Measurements from ENCODE around the genes PHOSPHO2, ERICH2 and DLX1.

GRCh38 chr2:169528899-169530130 lies 19.8 kb downstream of the KLHL41 start:
- PRO-cap = no peak
- RAMPAGE, long total RNA = no peak

DNA sequence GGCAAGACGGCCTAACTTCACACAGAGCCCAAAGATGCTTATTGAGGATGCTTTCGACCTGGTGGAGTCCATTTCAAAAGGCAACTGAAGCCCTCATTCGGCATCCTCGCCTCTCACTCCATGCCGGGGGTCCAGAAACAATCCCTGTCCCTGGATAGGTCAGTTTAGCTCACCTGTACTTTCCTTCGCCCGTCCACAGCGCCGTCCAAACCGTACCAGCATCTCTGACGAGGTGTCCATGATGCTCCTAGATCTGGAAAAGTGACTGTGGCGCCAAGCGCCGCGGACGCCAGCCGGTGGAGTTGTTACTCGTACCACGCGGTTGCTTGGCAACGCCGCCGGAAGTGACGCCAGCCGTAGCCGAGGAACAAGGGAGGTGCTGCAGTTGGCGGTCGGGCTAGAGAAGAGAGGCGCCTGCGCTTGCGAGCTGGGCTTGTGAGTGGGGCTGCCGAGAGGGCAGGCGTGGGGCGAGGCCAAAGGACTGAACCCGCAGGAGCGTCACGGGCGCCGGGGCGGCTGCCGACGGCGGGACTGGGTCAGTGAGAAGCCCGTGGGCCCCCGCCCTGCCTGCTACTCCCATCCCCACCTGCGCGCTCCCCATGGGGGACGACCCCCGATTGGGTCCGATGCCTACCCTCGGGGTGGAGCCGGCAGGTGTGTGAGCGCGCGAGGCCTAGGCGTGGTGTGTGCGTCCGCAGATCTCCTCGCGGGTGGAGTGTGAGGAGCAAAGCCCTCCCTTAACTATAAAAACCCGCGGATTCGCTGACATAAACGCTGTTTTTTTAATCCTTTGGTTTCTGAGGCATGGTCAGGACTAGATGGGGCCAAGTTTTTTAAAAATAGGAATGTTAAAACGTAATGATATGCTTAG lies at the start of gene PHOSPHO2:
Gene PHOSPHO2 (plus strand): TSS at position 382 of the 871 bp plus-strand sequence.
- PRO-cap = bidirectional peak, plus-strand start at position 432 of the sequence, minus-strand start at position 263 of the sequence
- RAMPAGE, long total RNA = no peak

- PRO-cap = no peak
- RAMPAGE, long total RNA = no peak
Observed at GRCh38 chr2:170013872-170014179, 164.1 kb upstream of the MYO3B start.

GRCh38 chr2:170024613-170025507 lies 153.1 kb upstream of the MYO3B start:
- PRO-cap = no peak
- RAMPAGE, long total RNA = no peak

GRCh38 chr2:170769804-170770613 lies at the start of gene ERICH2:
Gene ERICH2 (plus strand): TSS chr2:170770378.
- PRO-cap = no peak
- RAMPAGE, long total RNA = no peak

DNA sequence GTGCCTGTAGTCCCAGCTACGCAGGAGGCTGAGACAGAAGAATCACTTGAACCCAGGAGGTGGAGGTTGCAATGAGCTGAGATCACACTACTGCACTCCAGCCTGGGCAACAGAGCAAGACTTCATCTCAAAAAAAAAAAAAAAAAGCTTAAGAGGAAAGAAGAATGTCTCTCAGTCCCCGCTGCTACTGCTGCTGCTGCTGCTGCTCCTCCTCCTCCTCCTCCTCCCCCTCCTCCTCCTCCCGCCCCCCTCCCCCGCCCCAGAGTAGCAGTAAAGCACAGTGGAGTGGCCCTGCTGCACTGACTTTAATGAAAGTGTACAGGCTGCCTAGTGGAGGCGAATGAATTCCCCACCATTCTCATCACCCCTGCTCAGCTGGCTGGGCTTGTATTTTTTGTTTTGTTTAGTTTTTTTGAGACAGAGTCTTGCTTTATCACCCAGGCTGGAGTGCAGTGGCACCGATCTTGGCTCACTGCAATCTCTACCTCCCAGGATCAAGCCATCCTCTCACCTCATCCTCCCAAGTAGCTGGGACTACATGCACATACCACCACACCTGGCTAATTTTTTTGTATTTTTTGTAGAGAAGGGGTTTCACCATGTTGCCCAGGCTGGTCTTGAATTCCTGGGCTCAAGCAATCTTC lies 34.3 kb downstream of the GORASP2 start:
- PRO-cap = no peak
- RAMPAGE, long total RNA = no peak

DNA sequence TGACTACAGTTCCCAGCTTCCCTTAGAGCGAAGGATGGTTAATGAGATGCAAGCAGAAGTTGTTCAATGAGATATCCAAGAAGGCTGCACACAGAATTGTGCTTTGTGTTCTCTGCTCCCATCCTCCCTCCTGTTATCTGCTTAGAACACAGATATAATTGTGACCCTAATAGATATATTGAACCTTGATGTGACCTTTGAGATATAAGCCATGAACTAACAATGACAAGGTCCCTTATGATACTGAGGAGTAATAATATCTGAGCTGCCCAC lies 109.4 kb downstream of the TLK1 start:
- PRO-cap = no peak
- RAMPAGE, long total RNA = no peak

DNA sequence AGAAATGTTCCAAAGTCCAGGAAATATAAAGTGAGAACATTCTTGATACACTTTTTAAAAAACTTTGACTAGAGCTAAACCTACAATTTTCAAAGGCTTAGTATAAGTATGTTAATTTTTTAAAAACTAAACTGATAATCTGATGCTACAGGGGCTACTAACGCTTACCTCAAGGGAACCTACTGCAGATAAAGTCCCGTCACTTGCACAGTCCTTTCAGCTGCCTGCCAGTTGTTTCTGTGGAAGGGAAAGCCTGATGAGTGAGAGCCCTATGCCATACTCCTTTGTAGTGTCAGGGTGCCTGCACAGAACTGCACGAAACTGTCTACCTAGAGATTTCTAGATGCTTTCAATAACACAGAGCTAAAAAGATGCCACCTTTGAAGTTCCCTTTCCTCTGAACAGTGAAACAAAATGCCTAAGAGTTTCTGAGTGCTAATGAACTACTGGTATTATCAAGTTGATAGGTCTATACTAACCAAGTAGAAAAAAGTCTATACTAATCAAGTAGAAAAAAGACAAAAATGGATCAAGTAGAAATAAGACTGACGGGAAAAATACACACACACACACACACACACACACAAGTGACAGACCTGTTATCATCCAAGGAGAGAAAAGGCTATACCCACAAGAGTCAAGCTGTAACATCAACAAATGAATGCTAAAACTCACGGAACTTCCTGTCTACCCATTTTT lies 79.1 kb downstream of the TLK1 start:
- PRO-cap = no peak
- RAMPAGE, long total RNA = no peak

- PRO-cap = no peak
- RAMPAGE, long total RNA = no peak
Observed at GRCh38 chr2:171139711-171140234, 20.9 kb downstream of the TLK1 start.

GRCh38 chr2:171181794-171182098 lies 21.1 kb upstream of the TLK1 start:
- PRO-cap = no peak
- RAMPAGE, long total RNA = no peak

- PRO-cap = no peak
- RAMPAGE, long total RNA = no peak
Observed at GRCh38 chr2:171248360-171248860, 87.7 kb upstream of the TLK1 start.

DNA sequence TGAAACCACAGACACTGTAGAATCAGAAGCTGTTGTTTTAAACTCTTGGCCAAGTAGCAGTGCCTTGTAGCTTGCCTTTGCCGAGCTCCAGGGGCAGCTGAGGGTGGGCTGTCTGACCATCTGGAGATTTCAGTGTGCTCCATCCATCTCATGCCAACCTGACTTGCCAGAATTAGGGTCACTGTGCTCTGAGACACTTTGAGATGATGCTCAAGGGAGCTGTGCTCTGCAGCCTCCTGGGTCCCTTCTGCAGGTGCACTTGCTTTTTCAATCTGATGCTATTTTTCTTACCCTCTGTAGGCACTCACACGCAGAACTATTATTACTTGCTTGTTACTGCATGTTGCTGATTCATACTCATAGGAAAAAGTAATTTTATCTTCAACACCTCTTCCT lies 116.1 kb downstream of the METTL8 start:
- PRO-cap = unidirectional peak, minus-strand start at position 77 of the sequence
- RAMPAGE, long total RNA = no peak

- PRO-cap = bidirectional peak, plus-strand start at chr2:171319763, minus-strand start at chr2:171319645
- RAMPAGE, long total RNA = no peak
Observed at GRCh38 chr2:171319181-171320186, 114.3 kb downstream of the METTL8 start.

DNA sequence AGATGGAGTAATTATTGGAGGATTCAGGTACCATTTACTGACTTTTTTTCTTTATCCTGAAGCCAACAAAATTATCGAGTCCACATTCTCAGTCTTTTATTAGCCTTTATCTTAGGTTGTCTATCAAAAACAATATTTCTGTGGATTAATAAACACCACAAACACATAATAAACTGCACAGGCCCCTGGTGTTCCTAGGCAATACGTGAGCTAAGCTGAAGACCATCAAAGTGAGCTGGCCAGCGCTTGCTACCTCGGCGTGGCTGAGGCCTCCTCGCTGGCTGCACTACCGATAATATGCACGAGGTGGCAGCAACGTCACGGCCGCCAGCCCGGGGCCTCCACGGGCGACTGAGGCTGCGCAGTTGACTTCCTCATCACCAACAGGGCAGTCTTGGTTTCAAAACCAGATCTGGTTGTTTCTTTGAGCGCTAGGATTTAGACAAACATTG lies 51.7 kb downstream of the CYBRD1 start:
- PRO-cap = no peak
- RAMPAGE, long total RNA = no peak

DNA sequence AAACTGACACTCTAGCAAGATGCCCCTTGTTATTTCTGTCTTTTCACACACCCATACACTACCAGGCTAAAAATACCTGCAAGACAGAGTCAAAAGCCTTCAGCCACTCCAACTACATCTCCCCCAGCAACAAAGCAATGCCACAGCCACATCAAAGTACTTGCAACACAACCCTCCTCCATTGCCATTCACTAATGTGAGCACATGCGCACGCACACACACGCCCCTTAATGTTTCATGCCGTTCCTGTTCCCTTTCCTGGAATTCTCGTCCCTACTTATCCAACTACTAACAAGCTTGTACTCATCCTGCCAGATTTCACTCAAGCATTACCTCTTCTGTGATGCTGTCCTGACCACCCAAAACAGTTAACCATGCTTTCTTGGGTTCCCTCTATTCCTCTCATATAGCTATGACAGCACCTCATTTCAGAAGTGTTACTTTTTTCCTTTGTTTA lies 29.6 kb downstream of the SLC25A12 start:
- PRO-cap = no peak
- RAMPAGE, long total RNA = no peak

DNA sequence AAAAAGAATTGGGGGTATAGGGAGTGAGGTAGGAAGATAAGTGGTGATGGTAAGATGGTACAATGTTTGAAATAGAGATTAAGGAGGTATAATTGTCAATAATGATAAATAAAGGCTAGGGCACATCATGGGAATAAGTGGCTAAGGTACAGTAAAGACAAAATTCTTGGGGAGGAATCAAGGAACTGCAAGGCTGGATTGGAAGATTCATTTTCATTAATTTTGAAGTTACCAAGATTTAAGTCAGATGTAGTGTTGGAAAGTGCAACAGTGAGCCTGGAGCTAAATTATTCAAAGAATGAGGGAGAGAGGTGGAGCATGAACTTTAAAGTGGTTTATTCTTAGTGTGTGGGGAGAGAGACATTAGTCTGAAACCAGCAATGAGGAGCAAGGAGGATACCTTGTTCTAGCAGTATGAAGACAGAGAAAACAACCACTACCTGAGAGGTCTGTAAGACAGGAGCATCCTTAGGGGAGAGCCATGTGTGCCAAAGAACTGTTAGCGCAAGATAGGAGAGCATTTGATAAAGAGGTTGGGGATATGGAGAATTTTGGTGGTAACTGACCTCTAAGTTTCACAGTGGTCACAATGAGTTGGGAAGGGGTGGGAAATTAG lies 13.7 kb downstream of the HAT1 start:
- PRO-cap = no peak
- RAMPAGE, long total RNA = no peak

- PRO-cap = no peak
- RAMPAGE, long total RNA = no peak
Observed at GRCh38 chr2:172083124-172083627, 2.1 kb upstream of the DLX1 start.

DNA sequence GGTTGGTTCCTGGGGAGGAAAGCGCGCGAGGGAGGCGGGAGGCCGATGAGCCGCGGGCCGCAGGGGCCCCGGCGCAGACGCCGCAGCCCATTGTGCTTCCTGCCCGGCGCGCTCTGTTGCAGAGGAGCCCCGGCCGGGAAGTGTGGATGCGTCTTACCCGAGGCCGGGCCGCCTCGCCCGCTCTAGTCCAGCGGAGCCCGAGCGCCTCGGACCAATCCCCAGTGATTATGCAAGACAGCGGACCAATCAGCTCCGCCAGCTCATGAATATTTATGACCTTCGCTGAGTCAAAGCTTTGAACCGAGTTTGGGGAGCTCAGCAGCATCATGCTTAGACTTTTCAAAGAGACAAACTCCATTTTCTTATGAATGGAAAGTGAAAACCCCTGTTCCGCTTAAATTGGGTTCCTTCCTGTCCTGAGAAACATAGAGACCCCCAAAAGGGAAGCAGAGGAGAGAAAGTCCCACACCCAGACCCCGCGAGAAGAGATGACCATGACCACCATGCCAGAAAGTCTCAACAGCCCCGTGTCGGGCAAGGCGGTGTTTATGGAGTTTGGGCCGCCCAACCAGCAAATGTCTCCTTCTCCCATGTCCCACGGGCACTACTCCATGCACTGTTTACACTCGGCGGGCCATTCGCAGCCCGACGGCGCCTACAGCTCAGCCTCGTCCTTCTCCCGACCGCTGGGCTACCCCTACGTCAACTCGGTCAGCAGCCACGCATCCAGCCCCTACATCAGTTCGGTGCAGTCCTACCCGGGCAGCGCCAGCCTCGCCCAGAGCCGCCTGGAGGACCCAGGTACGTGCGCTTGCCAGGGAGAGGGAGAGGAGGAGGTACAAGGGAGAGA lies at the start of gene DLX1:
Gene DLX1 (plus strand): TSS at position 318 of the 850 bp plus-strand sequence.
- PRO-cap = unidirectional peak, minus-strand start at position 154 of the sequence
- RAMPAGE, long total RNA = no peak

GRCh38 chr2:172093043-172093746 lies 7.9 kb downstream of the DLX1 start:
- PRO-cap = no peak
- RAMPAGE, long total RNA = no peak

DNA sequence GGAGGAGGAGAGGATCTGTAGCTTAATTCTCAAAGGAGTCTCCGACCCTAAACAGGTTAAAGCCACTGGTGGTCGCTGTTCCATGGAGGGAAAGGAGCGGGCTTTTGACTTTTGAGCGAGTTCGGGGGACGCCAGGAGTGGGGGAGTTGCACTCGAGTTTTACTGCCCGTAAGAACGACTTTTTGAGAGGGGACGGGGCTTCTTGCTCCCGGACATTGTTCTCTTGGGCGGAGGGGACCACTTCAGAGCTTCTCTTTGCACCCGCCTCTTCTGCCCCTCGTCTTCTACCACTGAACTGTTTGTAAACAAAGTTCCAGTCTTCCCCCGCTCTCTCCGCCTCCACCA lies 6.8 kb downstream of the DLX2 start:
- PRO-cap = no peak
- RAMPAGE, long total RNA = no peak